ENCODE results near the gene GMDS.

DNA sequence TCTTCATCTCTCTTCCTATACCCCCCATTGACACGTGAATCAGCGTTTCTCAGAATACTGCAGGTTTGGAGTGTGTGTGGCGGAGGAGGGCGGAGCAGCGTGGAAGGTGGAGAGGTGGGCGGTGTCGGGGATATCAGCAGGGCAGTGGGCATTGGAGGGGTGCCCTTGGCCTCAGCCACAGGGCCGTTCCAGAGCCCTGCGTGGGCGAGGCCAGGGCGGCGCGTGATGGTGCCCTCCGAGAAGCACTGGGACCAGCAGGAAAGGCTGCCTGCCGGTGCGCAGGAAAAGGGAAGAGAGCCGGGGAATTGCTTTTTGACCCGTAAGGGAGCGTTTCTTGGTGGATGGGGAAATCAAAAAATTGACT, 82.8 kb upstream of the DUSP22 start:
- PRO-cap, 4 experiments: no peak in any of the 4 experiments
- RAMPAGE, long total RNA, 2 experiments: no peak in any of the 2 experiments

- PRO-cap, 4 experiments: no peak in any of the 4 experiments
- RAMPAGE, long total RNA, 2 experiments: no peak in any of the 2 experiments
These were observed 76.7 kb upstream of the DUSP22 start for GRCh38 chr6:215663-215935.

- PRO-cap, 4 experiments: no peak in any of the 4 experiments
- RAMPAGE, long total RNA, 2 experiments: no peak in any of the 2 experiments
These were observed 25.4 kb downstream of the DUSP22 start for GRCh38 chr6:317598-318176.

DNA sequence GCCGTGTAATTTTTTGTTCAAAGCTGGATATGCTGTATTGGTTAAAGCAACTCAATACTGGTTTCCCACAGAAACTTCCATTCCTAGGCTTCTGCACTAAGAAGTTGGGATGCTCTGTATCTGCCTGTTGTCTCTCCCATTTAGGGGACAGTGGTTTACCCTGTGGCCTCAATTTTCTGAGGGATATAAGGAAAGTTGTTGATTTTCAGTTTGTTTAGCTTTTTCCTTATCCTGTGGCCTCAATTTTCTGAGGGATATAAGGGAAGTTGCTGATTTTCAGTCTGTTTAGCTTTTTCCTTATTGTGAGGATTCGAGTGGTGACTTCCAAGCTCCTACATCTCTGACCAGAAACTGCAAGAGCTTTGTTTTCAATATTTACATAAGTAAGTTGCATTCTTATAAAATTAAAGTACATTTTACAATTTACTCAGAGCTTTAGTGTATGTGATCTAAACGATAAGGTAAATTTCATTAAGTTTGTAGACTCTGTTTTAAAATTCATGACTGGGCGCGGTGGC, 15.6 kb upstream of the HUS1B start:
- PRO-cap, 4 experiments: no peak in any of the 4 experiments
- RAMPAGE, long total RNA, 2 experiments: no peak in any of the 2 experiments

DNA sequence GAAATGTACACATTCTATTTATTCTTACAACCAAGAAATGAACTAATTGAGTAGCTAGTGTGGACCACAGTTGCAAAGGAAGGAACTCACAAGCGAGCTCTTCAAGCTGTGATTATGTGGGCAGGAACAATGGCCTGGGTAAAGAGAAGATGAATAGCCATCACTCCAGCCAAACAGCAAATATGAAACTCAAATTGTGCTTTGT, 18.7 kb upstream of the EXOC2 start:
- PRO-cap, 4 experiments: no peak in any of the 4 experiments
- RAMPAGE, long total RNA, 2 experiments: no peak in any of the 2 experiments

- PRO-cap, 4 experiments: peak in 2 of 4 experiments; most common minus-strand start chr6:901898 (in 2)
- RAMPAGE, long total RNA, 2 experiments: no peak in any of the 2 experiments
These were observed 208.7 kb upstream of the EXOC2 start for GRCh38 chr6:901436-902334.

GRCh38 chr6:1003439-1003848, 308.5 kb upstream of the FOXQ1 start:
- PRO-cap, 4 experiments: no peak in any of the 4 experiments
- RAMPAGE, long total RNA, 2 experiments: no peak in any of the 2 experiments

DNA sequence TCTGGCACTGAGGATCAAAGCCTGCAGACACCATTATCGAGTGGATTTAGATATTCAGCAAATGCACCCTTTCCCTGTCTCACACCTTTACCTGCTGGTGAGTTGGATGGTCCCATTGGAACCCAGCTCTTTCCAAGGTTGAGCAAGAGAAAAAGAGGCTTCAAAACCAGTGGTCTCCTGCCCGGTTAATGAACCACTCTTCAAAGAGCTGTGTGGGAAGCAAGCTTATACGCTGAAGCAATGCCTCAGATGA, 83.5 kb upstream of the FOXQ1 start:
- PRO-cap, 4 experiments: no peak in any of the 4 experiments
- RAMPAGE, long total RNA, 2 experiments: no peak in any of the 2 experiments

- PRO-cap, 4 experiments: no peak in any of the 4 experiments
- RAMPAGE, long total RNA, 2 experiments: no peak in any of the 2 experiments
These were observed 24.7 kb upstream of the FOXQ1 start for GRCh38 chr6:1287066-1287691.

DNA sequence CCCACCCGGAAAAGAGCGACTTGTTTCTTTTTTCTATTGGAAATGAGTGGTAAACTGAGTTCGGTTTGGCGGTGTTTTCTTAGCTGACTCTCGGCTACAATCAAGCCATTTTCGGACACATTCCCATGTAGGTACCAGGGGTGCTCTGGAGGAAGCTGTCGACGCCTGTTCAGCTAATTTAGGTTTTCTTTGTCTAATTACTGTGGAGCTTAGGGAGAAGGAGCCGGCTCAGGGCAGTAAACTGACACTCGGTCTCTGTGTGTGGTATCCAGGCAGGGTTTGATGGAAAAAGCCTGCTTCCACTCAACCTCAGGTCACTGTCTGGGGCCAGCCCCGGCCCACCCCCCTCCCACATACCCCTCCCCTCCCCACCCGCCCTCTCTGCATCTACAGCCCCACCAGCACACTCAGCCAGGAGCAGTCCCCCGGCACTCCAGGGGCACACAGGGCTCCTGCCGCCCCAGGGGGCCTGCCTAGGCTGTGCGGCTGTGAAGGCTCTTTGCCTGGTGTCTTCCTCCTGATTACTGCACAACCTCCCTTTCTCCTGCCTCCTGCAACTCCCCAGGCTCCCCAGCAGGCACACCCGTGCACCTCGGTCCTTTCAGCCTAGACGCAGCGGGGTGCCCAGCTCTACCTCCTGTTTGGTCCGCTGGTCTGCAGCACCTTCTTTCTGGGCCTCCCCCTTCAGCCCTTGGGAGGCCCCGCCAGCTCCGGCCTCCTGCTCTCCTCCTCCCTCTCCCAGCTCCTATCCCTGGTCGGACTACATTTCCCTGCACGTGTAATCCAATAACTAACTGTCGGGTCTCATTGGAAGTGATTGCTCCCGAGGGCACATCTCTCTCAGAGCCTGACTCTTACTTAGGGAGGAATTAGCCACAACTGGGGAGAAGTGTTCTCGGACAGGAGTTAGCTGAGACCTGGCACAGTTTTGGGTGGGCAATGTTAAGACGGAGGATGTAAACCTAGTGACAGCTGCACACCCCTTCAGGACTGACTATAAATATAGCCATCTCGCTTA, 1.4 kb upstream of the FOXF2 start:
- PRO-cap, 4 experiments: no peak in any of the 4 experiments
- RAMPAGE, long total RNA, 2 experiments: no peak in any of the 2 experiments

DNA sequence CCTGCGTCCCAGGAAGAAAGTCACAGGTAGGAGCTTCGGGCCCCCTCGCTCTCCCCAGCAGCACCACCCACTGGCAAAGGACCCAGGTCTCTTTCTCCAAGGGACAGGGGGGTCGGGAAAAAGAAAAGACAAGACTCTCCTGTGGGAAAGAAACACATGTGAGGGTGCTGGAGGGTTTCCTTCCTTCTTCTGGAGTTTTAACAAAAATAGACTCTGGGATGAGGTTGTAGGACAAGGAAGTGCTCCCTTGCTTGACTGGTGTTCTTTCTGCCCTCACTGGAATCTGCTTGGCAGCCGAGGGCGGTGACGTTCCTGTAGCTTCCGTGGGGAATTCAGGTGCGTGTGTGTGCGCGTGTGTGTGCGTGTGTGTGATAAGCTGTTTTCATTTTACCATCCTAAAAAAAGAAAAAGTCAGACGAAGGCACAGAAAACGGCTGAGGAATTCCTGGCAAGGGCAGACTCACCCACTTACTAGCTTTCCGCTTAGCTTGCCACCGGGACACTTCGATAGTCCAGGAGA, 16.2 kb upstream of the FOXC1 start:
- PRO-cap, 4 experiments: no peak in any of the 4 experiments
- RAMPAGE, long total RNA, 2 experiments: no peak in any of the 2 experiments

GRCh38 chr6:1603676-1604895, 5.6 kb upstream of the FOXC1 start:
- PRO-cap, 4 experiments: no peak in any of the 4 experiments
- RAMPAGE, long total RNA, 2 experiments: no peak in any of the 2 experiments

DNA sequence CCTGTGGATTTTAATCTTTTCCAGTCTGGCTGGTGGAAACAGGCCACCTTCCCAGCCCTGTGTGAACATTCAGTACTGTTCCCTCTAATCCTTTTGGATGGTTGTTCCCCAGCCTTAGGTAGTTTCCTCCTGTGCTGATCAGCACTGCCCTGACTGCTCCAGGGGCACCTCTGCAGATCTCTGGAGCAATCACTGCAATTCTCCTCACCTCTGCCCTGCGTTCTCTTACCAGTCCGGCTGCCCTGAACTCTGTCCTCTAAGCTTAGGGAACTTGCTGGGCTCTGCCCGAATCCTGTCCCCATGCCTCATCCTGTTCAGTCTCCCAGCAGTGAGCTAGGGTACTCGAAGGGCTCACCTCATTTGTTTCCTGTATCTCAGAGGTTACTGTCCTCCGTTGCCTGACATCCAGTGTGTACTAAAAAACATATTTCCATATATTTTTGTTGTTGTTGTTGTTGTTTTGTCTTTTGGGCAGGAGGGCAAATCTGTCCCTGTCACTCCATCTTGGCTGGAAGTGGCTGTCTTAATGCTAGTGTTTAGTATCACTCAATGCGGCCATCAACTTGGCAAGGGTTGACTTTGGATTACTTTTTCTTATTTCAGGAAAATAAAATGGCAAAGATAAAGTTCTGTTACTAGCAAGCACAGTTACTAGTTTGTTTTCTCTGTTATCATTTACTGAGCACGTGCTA, 83.6 kb downstream of the FOXC1 start:
- PRO-cap, 4 experiments: no peak in any of the 4 experiments
- RAMPAGE, long total RNA, 2 experiments: no peak in any of the 2 experiments

DNA sequence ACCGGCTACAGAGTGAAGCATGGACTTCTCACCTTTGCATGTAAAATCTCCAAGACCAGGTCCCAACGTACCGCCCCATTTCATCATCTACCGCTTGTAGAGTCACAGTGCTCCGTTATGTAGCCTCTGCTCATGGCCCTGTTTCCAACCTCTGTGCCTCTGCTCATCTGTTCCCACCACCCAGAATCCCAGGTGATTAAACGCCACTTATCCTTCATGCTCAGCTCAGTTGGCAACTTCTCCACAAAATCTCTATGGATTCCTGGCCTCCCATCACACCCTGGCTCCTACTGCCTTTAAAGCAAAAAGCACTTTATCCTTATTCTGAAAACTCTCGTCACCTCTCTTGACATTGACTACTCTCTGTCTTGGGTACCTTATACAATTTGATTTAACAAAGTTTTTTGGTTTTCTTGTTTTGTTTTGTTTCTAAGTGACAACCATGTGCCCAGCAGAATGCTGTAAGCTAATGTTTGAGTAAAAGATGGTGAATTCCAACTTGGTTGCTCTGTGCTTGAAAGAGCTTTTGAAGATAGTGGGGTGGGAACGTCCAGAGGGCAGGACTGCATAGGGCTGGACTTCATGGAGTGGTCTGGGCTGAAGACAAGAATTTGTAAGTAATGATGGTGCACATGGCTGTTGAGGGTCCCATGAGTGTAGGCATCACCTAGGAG, 238.6 kb downstream of the FOXC1 start:
- PRO-cap, 4 experiments: no peak in any of the 4 experiments
- RAMPAGE, long total RNA, 2 experiments: no peak in any of the 2 experiments

GRCh38 chr6:1899536-1899853, 289.8 kb downstream of the FOXC1 start:
- PRO-cap, 4 experiments: no peak in any of the 4 experiments
- RAMPAGE, long total RNA, 2 experiments: no peak in any of the 2 experiments

GRCh38 chr6:2108929-2109395, 136.4 kb downstream of the GMDS start:
- PRO-cap, 4 experiments: no peak in any of the 4 experiments
- RAMPAGE, long total RNA, 2 experiments: no peak in any of the 2 experiments

GRCh38 chr6:2122824-2123689, 122.3 kb downstream of the GMDS start:
- PRO-cap, 4 experiments: no peak in any of the 4 experiments
- RAMPAGE, long total RNA, 2 experiments: no peak in any of the 2 experiments

DNA sequence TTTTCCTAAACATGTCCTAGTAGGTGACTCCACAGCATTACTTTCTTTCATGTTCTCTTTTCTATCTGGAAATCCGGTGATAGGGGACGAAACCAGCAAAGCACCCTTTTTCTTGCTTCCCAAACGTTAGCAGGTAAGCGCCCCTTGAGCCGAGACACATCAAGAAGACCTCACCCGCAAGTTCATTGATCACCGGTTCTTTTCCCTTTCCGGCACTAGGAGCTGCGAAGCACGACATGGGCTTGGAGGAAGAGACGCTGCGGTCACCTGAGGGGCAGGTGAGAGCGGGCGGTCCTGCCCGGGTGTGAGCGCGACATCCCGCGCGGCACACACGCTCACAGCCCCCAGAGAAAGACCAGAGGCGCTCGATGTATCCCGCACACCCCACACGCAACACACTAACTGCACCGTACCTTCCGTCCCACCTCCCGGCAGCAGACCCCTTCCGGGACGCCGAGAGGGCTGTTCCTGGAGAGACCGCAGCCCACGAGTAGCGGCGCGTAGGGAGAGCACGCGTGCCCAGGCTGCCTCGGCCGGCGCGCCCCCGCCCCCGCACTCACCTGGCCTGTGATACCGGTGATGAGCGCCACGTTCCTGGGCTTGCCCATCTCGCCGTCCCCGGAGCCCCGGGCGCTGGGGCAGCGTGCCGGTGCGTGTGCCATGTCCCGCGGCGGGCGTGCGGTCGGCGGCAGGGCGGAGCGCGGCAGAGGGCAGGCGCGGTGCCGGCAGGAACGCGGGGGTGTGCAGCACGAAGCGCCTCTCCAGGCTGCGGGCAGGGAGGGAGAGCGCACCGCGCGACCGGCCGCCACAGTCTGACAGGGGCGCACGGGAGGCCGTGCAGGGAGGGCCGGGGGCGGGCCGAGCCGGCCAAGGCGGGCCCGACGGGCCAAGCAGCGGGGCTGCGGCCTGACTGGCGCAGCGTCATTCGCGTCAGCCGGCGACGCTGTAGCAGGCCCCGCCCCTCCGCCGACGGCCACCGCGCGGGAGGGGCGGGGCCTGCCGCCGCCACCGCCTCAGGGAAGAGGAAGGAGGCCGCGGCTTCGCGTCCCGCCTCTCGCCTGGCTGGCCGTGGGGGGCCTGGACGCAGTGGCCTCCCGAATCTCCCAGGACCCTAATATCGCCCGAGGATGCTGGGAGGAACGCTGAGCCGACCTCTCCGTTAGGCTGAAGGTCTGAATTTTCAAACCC, at the start of gene GMDS:
TSS of gene GMDS (minus strand) at position 845 of the 1,188 bp plus-strand sequence.
- PRO-cap, 4 experiments: peak in 4 of 4 experiments; most common plus-strand start position 1,016 of the sequence (in 3); most common minus-strand start position 809 of the sequence (in 4)
- RAMPAGE, long total RNA, 2 experiments: start-site peak on the plus strand in 2 of 2 experiments, centred at positions 1,037 to 1,040 of the sequence, 172 to 175 reads per replicate

GRCh38 chr6:2245949-2246649, 694 bp upstream of the GMDS start:
- PRO-cap, 4 experiments: peak in 4 of 4 experiments; most common plus-strand start chr6:2246442 (in 2); most common minus-strand start chr6:2246339 (in 4)
- RAMPAGE, long total RNA, 2 experiments: no peak in any of the 2 experiments

- PRO-cap, 4 experiments: no peak in any of the 4 experiments
- RAMPAGE, long total RNA, 2 experiments: no peak in any of the 2 experiments
These were observed 120.4 kb downstream of the MYLK4 start for GRCh38 chr6:2630235-2630809.